Melanocyte of skin (primary cell): ENCODE results near the genes MAP4K3, TMEM178A and THUMPD2.

DNA sequence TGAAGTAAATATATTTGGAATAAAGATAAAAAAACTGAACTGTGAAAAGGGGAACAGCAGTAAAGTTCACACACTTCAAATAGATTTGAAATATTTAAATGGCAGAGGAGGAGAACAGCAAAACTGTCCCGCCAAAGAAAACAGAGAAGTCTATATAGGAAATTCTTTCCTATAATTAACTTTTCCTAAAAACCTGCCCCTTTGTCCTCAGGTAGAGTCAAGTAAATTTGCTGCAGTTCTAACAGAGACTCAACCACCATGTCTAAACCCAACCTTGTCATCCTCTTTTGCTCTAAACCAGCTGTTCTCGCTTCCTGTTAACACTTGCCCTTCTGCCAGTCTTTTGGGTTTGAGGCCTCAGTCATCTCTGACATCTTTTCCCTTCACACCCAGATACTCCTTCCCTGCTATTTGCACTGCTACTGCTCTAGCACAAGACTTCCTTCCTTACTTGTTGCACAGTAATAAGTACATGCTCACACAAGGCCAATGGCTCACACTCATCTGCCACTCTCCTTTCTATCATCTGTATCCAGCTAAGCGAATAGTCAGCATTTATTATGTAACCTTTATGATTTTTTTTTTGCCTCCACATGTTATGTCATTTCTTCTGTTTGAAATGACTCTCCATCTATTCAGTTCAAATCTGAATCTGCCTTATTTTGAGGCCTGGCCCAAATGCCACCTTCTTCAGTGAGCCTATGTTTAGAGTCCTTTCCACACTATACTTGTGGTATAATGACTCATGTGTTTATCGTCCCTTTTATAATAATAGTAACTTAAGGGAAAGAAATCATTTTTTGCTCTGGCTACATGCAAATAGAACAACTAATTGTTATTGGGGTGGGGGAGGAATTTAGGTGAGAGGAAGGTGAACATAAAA is 145.3 kb upstream of the SOS1 start:
- CAGE, long polyA plus RNA, 2 experiments = no peak in any of the 2 experiments

DNA sequence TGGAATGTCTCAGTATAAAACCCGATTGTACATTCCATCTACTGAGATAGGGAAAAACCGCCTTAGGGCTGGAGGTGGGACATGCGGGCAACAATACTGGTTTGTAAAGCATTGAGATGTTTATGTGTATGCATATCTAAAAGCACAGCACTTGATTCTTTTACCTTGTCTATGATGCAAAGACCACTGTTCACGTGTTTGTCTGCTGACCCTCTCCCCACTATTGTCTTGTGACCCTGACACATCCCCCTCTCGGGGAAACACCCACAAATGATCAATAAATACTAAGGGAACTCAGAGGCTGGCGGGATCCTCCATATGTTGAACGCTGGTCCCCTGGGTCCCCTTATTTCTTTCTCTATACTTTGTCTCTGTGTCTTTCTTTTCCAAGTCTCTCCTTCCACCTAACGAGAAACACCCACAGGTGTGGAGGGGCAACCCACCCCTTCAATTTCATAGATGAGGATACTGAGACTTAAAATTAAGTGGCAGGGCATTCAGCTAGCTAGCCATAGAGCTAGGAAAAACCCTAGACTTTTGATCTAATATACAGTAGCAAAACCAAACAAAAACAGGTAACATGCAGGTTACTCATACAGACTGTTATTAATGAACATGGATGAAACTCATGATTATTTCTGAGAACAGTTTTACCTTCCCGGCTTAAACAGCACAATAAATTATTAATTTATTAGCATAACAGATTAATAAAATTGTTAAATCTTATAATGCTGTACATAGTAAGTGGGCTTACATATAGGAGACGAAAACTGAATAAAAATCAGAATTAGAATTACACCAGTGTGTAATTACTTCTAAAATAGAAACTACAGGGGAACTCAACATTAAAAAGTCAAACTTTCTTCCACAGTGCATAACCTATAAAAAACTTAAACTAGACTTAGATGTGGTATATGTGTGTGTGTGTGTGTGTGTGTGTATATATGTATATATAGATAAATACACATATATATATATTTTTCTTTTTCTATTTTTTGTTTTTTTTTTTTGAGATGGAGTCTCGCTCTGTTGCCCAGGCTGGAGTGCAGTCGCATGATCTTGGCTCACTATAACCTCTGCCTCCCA is 115.1 kb downstream of the MAP4K3 start:
- CAGE, long polyA plus RNA, 2 experiments = no peak in any of the 2 experiments

GRCh38 chr2:39436331-39437371 is at the start of gene MAP4K3:
Gene MAP4K3 (minus strand): TSS chr2:39437285.
- CAGE, long polyA plus RNA, 2 experiments = no peak in any of the 2 experiments

DNA sequence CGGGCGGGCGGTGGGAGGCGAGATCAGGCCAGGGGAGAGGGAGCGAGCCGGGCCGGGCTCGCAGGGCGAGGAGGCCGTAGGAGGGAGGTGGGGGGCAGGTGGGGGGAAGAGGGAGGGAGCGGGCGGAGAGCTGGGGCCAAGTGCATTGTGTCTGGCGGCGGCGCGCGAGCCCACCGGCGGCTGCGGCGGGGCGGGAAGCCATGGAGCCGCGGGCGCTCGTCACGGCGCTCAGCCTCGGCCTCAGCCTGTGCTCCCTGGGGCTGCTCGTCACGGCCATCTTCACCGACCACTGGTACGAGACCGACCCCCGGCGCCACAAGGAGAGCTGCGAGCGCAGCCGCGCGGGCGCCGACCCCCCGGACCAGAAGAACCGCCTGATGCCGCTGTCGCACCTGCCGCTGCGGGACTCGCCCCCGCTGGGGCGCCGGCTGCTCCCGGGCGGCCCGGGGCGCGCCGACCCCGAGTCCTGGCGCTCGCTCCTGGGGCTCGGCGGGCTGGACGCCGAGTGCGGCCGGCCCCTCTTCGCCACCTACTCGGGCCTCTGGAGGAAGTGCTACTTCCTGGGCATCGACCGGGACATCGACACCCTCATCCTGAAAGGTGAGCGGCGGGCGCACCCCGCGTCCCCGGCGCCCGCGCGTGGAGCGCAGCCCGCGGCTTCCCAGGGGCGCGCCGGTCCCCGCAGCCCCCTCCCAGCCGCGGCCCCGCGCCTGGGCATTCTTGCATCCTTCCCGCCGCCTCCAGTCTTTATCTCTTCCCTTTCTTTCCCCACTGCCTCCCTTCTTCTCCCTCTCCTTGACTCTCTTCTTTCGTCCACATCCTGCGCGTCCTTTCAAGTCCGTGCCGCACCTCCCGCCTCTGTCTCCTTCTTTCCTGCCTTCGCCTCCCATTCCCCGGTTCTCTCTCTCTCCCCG is at the start of gene TMEM178A:
Gene TMEM178A, plus strand, starts transcription at position 143 of the 914 bp plus-strand sequence.
- CAGE, long polyA plus RNA, 2 experiments = no peak in any of the 2 experiments

- CAGE, long polyA plus RNA, 2 experiments = no peak in any of the 2 experiments
These were observed at the start of gene THUMPD2 for GRCh38 chr2:39778516-39779456. Gene THUMPD2 (minus strand): TSS chr2:39779258.

- CAGE, long polyA plus RNA, 2 experiments = no peak in any of the 2 experiments
These were observed 2.3 kb upstream of the SLC8A1 start for GRCh38 chr2:40454157-40454710.

- CAGE, long polyA plus RNA, 2 experiments = no peak in any of the 2 experiments
These were observed 753.6 kb upstream of the PKDCC start for GRCh38 chr2:41294269-41294662.

DNA sequence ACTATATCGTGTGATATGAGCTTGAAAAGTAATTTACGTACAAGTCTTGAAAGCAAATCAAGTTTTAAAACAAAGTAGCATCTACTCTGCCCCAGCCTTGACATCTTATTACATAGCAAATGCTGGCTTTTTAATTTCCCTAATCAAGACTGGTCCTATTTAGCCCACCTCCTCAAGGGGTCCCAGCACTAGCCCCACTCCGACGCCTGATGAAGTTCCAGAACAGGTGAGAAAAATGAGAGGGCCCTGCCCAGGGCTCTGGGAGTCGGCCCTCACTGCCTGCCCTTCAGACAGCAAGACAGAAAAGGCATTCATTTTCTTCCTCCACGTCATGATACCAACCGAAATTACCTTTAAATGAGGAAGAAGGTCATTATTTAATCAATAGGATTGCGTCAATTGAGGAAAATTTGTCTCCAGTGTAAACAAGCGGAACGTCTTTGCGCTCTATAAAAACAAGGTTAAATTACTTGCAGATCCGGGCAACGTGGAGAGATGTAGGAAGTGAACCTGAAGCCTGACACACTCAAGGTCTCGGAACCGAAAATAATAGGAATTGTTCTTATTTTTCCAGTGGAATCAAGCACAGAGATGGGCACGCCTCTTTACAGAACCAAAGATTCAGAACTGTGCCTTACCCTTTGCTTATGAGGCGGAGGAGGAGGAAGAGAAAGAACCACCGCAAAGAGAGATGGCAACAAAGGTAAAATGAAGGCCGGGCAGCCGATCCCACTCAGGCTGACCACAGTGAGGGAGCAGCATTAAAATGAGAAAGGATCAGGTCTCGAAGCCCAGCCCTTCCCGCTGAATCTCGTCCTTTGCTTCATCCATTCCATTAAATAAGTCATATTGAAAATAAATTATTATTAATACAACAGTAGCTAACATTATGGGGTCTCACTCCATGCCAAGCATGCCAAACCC is 170.5 kb upstream of the PKDCC start:
- CAGE, long polyA plus RNA, 2 experiments = no peak in any of the 2 experiments

DNA sequence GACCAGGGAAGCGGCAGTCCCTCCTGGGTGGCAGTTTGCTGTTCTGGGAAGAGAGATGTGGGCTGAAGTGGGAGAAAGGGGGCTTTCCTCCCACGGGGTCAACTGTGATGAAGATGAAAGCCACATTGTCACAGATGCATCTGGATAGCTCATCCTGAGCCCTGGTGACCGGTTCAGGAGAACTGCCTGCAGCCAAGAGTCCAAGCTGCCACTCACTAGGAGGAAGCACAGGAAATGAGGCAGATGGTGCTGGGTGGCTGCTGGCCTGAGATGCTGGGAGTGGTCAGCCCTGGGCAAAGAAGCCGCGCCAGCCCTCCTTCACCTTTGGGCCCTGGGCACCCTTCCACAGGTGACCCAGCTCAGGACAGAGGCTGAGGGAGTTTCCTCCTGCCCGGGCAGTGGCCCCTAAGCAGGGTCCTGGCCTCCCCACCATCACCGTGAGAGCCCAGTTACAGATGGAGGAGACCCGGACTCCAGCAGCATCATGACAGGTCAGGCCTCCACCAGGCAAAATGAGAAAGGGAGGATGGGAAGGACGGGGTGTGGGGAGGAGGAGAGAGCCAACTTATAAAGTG is 92.9 kb upstream of the PKDCC start:
- CAGE, long polyA plus RNA, 2 experiments = no peak in any of the 2 experiments

DNA sequence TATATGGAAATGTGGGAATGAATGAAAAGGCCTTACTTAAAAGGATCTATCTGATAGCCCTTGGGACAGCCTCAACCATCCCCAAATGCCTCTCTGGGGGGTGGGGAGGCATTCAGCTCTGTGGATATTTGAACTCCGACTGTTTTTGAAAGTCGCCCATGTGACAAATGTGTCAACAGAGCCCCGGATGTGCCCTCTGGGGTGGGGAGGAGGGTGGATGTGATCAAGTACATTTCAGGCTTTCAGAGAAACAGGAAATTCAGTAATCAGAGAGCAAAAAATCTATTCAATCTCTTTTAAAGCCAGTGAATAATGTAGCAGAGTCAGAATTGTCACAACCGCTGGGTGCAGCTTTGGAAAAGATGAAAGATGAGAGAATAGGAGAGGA is 58.2 kb downstream of the PKDCC start:
- CAGE, long polyA plus RNA, 2 experiments = no peak in any of the 2 experiments

GRCh38 chr2:42127489-42127751 is 41.7 kb upstream of the EML4 start:
- CAGE, long polyA plus RNA, 2 experiments = no peak in any of the 2 experiments

DNA sequence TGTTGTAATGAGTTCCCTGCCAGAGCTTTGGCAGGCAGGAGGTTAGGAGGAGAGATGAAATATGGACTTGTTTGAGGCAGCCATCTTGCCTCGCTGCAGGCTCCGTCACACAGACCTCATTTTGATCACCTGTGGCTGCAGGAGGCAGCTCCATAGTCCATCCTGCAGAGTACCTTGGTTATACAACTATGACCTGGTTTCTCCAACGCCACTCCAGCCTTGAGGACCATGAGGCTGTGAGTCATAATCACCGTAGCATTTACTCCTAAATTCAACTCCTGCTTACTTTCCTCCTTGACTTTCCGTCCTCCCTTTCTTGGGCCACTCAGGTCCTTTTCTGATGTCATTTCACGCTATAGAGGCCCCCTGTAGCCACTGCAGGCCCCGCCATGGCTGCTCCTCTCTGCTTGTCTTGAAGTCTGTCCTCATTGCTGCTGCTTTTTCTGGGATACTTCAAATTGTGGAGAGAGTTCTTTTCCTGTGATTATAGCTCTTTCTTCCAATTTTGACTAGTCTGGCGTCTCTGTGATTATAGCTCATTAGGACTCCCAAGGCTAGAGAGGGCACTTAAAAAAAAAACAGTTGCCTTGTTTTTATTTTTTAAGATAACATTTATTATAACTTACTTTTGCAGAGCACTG is 26.3 kb upstream of the EML4 start:
- CAGE, long polyA plus RNA, 2 experiments = no peak in any of the 2 experiments

GRCh38 chr2:42342301-42343315 is 18.4 kb downstream of the COX7A2L start:
- CAGE, long polyA plus RNA, 2 experiments = no peak in any of the 2 experiments

- CAGE, long polyA plus RNA, 2 experiments = no peak in any of the 2 experiments
These were observed 116.1 kb upstream of the HAAO start for GRCh38 chr2:42908365-42908939.

DNA sequence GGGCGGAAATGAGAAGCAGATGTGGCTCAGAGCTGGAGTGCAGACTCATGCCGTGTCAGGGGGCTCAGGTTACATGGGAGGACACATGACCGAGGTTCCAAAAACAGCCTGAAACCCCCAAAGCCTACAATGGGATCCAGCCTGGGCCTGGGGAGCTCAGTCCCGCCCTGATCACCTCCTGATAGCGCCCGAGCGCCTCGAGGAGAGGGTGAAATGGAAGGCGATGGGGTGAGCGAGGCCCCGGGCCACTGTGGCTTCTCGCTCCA is 175.7 kb upstream of the HAAO start:
- CAGE, long polyA plus RNA, 2 experiments = no peak in any of the 2 experiments

GRCh38 chr2:43010627-43011534 is 215.5 kb downstream of the ZFP36L2 start:
- CAGE, long polyA plus RNA, 2 experiments = no peak in any of the 2 experiments

GRCh38 chr2:43026701-43027526 is 199.5 kb downstream of the ZFP36L2 start:
- CAGE, long polyA plus RNA, 2 experiments = no peak in any of the 2 experiments

DNA sequence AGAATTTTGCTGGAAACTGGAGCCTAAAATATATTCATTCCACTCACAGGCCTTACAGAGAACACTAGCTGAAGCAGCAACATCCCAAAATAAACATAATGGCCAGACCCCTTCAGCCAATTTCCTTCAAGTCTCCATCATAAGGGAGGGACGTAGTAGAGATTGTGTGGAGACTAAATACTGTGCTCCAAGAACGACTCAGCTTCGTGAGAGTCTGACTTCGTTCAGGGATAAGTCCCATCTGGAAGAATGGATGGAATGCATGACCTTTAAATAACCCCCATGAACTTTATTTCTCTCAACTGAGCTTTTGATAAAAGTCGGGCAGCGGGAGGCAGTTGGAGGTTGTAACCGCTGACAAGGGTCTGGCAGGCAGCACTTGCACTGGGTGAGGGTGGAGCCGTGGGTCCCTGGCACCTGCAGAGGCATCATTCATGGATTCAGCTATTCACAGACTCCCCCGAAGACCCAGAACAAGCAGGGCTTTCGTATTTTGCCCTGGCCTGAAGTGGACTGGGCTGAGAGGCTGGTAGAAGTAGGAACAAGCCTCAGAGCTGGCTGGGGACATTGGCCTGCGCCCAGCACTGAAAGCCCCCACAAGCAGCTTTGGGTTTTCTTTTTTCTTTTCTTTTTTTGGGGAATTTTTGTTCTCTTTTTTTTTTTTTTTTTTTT is 115.9 kb downstream of the ZFP36L2 start:
- CAGE, long polyA plus RNA, 2 experiments = no peak in any of the 2 experiments

DNA sequence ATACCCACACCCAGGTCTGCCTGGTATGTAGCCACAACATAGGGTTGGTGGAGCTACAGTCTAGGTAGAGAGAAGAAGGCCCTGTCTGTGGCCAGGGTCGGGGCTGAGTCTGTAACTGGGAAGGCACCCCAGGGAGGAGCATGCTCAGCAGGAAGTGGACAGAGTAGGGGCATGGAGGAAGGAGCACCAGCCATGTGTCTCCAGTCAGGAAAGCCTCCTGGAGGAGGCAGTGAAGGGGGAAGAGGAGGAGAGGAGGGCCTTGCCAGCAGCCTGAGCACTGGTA is 98.3 kb downstream of the ZFP36L2 start:
- CAGE, long polyA plus RNA, 2 experiments = no peak in any of the 2 experiments

DNA sequence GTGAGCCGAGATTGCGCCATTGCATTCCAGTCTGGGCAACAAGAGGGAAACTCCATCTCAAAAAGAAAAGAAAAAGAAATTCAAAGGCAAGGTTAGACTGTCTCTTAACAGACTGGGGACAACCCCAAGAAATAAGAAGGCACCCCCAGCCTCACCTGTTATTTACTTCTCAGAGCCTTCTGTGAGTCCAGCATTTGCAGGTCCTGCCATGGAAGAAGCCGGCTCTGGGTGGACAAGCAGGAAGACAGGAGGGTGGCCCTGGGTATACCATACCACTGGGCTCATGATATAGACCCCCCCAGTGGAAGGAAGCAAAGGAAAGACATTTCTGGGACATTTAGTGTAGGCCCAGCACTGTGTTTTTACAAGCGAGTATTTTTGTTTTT is 52.5 kb downstream of the ZFP36L2 start:
- CAGE, long polyA plus RNA, 2 experiments = no peak in any of the 2 experiments